Hematopoietic multipotent progenitor cell (in vitro differentiated cells): ENCODE results near the genes CTSE, C1orf116 and YOD1.

DNA sequence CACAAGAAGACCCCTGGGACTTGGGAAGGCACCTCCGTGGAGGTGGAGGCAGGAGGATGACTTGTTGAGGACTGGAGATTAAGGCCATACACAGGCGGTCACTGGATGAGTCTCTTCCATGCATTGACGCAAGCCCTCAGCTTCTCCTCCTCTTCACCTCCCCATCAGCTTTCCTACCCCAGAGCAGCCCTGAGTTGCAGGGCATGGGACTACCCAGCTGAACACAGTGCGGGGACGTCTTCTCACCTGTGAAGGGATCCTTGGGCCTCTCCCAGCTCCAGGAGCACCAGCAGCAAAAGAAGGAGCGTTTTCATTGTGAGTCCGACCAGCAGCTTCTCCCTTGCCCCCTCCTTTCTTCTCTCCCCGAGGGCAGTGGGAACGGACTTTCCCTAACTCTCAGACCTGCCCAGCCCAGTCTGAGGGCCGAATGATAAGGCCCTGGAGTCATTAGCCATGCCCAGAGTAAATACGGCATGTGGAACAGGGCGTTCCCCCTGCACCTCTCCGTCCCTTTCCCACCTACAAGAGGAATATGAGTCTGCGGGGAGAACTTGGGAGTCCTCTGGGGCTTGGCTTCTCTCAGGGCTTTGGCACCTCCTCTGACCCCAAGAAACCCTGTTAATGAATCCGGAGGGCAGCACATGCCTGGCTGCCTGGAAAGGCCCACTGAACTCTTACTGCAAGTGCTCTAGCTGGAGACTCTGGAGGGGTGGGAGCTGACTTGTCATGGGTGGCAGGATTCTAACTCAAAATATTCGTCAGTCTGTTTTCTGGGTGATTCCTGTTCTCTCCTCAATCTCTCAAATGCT, at the start of gene CTSE:
Gene CTSE, minus strand, starts transcription at position 418 of the 809 bp plus-strand sequence.
- CAGE, long polyA plus RNA, result no peak

GRCh38 chr1:206509087-206509595, 1.8 kb downstream of the RASSF5 start:
- CAGE, long polyA plus RNA, result no peak

GRCh38 chr1:206513205-206514523, 6.3 kb downstream of the RASSF5 start:
- CAGE, long polyA plus RNA, result no peak

GRCh38 chr1:206568142-206568726, 44.0 kb downstream of the EIF2D start:
- CAGE, long polyA plus RNA, result no peak

GRCh38 chr1:206687236-206687470, 2.4 kb downstream of the MAPKAPK2 start:
- CAGE, long polyA plus RNA, result no peak

DNA sequence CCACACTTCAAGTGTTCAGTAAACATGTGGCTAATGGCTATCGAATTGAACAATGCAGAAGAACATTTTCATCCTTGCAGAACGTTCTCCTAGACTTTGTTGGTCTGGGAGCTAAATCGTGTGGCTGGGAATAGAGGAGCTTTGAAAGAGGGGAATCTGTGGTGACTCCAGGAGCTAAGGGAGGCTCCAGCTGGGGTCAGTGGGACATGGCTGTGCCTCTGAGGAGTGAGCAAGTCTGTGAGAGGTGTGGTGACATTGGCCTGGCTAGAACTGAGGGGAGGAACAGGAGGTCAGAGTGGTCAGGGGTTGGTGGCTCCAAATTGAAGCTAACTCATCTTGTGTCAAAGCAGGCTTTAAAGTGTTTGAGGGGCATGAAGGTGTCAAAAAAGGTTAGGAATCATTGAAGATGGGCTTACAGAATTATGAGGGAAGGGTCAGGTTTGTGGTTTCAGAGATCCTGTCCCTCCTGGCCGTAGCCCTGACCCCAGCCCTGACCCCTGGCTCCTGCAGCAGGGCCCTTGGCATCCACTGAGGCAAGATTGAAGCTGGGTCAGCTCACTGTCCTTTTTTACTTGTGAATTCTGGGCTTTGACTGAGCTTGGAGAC, 5.2 kb downstream of the MAPKAPK2 start:
- CAGE, long polyA plus RNA, result no peak

GRCh38 chr1:206690394-206691110, 5.8 kb downstream of the MAPKAPK2 start:
- CAGE, long polyA plus RNA, result no peak

DNA sequence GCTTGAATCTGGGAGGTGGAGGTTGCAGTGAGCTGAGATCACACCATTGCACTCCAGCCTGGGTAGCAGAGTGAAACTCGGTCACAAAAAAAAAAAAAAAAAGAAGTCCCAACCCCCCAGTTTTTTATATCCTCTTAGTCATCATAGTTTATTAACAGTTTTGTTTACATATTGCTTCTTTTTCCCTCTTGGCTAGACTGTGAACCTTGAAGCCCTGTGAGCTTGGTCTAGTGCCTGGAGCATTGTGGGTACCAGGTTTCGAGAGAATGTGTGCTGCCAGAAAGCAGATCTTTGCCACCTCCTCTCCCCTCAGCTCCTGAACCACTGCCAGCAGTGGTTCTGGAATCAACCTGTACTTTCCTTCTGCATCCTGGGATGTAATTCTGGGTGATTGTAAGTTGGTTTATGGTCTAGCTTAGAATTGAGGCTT, 30.0 kb downstream of the MAPKAPK2 start:
- CAGE, long polyA plus RNA, result no peak

- CAGE, long polyA plus RNA, result no peak
Measured at GRCh38 chr1:206925293-206925834, 3.6 kb upstream of the FCMR start.

DNA sequence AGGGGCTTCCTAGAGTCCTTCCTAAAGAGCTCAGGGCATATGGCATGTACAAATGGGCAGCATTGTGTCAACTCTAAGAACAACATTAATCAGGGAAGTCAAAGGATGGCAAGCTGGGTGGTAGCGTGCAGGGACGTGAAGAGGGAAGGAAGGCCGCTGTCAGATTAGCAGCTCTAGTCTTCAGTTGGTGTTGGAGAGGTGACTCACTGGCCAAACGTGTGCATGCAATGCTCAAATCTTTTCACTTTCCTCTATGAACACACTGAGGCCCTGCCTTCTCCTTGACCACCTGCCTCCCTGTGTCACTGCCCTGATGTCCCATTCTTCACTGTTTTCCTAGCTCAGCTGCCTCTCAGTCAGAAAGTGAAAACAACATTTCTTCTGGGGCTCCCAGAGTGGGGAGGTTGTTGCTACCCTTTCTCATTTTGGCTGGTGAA, 5.9 kb upstream of the PIGR start:
- CAGE, long polyA plus RNA, result no peak

- CAGE, long polyA plus RNA, result no peak
Measured at GRCh38 chr1:207007122-207007910, 25.2 kb downstream of the C1orf116 start.

GRCh38 chr1:207032339-207033187, at the start of gene C1orf116:
Gene C1orf116 (minus strand): TSS chr1:207032756.
- CAGE, long polyA plus RNA, result no peak

DNA sequence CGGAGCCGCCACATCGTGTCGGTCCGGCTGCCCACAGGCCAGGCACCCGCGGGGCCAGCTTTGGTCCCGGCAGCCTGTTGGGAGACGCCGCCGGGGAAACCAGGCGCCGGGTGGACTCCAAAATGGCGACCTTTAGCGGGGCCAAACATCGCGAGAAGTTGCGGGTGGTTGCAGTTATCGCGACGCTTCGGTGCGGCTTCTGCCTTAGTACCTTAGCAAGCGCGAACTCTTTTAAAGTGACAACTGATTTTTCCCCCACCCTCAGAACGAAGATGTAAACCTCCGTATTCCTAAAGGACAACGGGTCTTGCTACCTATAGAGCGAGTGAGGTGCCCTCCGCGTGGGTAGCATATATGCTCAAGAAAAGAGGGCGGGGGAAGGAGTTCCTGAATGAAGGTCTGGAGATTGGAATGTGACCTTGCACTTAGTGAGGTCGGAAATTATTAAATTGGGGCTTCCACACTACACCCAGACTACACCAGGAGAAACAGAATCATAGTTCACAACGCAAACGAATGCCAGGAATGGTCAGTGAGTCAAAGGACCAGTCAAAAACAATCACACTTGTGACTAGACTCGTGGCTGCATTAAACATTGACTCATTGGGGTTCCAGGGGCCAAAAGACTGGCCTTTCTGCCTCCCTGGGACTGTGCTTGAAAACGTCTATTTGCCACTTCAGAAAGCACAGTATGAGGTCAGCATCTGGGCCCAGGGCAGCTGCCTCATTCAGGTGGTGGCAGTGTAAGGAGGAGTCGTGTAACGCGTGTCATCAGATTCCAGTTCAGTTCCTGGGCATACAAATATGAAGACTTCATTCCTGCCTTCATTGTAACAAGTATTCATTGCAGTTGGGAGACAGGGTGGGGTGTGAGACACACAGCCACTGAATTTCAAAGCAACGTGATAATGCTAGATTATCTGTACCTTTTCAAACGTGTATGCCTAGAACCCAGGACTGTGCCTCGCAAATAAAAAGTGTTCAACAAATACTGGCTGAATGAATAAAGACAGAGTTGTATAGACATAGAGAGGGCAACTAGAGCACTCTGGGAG, at the start of gene YOD1:
Gene YOD1, minus strand, starts transcription at position 327 of the 1,055 bp plus-strand sequence.
- CAGE, long polyA plus RNA, result start-site peak on the minus strand centred at position 105 of the sequence, 16 bp wide, 131 reads

DNA sequence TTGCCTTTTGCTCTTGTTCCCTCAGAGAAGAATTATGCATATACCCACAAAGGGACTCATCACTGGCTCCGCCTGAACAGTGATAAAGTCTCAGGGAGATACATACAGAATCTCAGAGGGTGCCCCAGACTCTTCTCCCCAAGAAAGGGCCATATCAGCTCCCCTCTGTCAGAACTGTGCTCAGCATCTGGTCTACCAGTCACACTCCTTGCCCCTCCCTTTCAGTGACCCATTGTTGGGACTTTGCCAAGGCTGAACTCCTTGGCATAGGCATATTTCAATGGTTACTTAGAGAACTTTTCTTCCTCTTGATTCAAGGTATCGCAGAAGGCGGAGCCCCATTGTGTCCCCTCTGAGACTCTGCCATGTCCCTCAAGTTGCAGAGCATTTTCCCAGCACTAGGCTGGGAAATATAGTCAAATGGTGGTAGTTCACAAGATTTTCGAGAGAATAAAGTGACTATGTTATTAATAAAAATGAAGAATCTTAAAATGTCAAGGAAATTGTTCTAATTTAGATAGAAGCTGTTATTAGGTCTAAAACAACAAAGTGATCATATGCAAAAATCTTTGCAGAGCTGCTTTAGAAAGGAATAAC, 102.4 kb upstream of the CD55 start:
- CAGE, long polyA plus RNA, result no peak

DNA sequence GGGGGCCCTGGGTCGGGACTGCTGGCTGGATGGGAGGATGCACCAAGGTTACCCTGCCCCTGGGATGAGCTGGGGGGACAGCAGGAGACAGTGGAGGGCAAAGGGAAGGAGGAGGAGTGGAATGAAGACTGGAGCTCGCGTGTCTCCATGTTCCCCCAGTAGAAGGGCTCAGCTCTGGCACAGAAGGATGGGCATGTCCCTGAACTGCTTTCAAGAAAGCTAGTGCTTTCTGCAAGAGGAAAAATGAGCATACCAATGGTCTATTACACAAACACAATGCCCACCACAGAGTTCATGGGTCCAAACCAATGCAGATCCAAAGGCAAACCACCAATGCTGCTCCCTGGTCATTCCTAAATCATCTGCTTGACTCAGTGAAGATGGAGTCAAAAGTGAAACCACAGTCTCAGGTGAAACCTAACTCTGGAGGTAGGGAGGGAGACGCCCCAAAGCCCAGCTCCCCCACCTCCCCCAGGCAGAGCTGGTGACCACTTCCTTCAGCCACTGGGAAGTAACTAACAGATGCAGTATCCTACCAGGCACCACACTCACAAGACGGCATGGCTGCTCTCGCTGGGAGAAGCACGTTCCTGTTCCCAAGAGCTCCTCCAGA, 55.0 kb downstream of the CD46 start:
- CAGE, long polyA plus RNA, result no peak

GRCh38 chr1:207820446-207821571, 69.0 kb downstream of the CD46 start:
- CAGE, long polyA plus RNA, result no peak

- CAGE, long polyA plus RNA, result no peak
Measured at GRCh38 chr1:207848052-207848901, 62.6 kb downstream of the CD34 start.

DNA sequence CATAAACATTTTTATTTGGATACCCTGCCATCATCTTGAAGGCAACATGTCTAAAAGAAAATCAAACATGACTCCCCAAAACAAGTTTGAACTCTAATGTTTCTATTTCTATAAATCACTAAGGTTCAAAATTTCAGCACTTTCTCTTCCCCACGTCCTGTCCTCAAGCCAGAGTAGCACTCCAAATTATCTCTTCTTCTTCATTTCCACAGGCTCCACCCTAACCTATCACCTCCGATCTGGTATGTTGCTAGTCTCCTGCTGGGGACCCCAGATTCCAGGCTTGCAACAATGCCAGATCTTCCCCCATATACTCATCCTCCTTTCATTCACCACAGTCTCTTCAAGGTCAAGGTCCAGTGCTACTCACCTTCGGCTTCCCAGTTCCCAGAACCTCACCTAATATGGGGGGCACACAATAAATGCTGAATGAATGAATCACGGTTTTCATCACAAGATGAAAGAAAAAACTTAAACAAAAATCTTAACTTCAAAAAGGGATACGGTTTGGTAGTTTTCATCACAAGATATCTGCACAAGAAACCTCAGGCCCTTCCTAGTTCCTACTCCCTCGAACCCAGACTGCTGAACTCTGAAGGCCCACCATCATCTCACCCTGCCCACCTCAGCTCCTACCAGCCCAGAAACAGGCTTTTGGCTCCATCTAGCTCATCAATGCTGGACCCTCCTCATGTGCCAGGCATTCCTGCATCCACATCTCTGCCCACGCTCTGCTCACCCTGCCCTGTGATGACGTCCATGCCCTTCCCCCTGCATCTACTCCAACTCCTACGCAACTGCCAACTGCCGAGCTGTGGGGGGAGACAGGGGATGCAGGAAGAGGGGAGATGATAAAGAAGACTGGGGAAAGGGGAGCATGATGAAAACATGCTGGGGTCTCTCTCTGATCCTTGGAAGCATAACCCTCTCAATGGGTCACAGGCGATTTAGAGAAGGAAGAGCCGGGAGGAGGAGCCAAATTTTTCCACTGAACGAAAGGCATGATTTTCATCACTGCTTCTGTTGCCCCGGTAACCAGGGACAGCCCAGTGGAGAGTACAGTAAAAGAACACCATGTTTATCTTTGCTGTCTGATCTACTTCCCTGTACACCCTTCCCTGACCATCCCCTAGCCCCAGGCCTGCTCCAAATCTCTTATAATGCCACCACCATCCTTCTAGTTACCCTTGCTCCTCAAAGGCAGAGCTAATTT, 44.6 kb downstream of the CD34 start:
- CAGE, long polyA plus RNA, result no peak

- CAGE, long polyA plus RNA, result no peak
Measured at GRCh38 chr1:207869758-207870201, 41.1 kb downstream of the CD34 start.

GRCh38 chr1:207923349-207923947, 12.5 kb upstream of the CD34 start:
- CAGE, long polyA plus RNA, result no peak